ENCODE results near the gene ANKRD54.

GRCh38 chr22:37784649-37785535 lies 20.1 kb upstream of the H1-0 start:
CAGE:
- cytosol, long polyA minus RNA, result no peak
- cytosol, long polyA plus RNA, result no peak
- long polyA plus RNA, result no peak
- nucleus, long polyA minus RNA, result no peak
- nucleus, long polyA plus RNA, result no peak

CAGE:
- cytosol, long polyA minus RNA, result start-site peak on the minus strand at chr22:37844303-37844334, 18 reads
- cytosol, long polyA plus RNA, result no peak
- long polyA plus RNA, result no peak
- nucleus, long polyA minus RNA, result no peak
- nucleus, long polyA plus RNA, result no peak
Measured at GRCh38 chr22:37843525-37844547, at the start of gene ANKRD54. Gene ANKRD54 (minus strand): TSS chr22:37844334.

DNA sequence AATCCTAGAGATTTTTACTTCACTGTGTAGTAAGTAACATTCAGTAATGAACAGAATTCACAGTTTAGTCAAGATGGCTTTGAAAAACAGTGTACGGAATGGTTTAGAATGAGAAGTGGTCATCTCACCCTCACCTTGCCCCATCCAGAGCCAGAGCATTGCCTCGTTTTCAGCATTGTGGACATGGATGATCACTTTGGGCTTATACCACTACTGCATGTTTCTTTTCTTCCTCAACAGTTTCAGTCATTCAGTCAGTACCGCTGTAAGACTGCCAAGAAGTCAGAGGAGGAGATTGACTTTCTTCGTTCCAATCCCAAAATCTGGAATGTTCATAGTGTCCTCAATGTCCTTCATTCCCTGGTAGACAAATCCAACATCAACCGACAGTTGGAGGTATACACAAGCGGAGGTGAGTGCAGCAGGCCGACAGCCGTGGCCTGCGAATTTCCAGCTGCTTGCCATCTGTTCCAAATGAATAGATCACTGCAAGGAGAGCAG lies 20.8 kb downstream of the EIF3L start:
CAGE:
- cytosol, long polyA minus RNA, result no peak
- cytosol, long polyA plus RNA, result no peak
- long polyA plus RNA, result no peak
- nucleus, long polyA minus RNA, result no peak
- nucleus, long polyA plus RNA, result no peak

GRCh38 chr22:37904454-37905670 lies 1.2 kb upstream of the MICALL1 start:
CAGE:
- cytosol, long polyA minus RNA, result no peak
- cytosol, long polyA plus RNA, result no peak
- long polyA plus RNA, result no peak
- nucleus, long polyA minus RNA, result no peak
- nucleus, long polyA plus RNA, result no peak

GRCh38 chr22:37911232-37911637 lies 5.1 kb downstream of the MICALL1 start:
CAGE:
- cytosol, long polyA minus RNA, result no peak
- cytosol, long polyA plus RNA, result no peak
- long polyA plus RNA, result no peak
- nucleus, long polyA minus RNA, result no peak
- nucleus, long polyA plus RNA, result no peak

DNA sequence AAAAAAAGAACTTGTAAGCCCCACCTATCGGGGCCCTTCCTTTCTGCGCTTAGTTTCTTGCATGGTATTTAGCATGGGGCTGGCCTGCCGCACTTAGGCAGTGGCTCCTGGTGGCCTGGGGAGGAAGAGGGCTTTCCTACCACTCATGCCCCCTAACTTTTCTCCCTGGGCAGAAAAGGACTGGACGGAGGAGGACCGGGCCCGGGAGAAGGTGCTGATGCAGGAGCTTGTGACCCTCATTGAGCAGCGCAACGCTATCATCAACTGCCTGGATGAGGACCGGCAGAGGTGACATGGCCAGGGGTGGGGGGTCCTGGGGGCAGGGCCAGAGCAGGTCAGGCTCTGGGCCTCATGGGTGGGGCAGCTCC lies 16.5 kb downstream of the C22orf23 start:
CAGE:
- cytosol, long polyA minus RNA, result no peak
- cytosol, long polyA plus RNA, result no peak
- long polyA plus RNA, result no peak
- nucleus, long polyA minus RNA, result no peak
- nucleus, long polyA plus RNA, result no peak

CAGE:
- cytosol, long polyA minus RNA, result no peak
- cytosol, long polyA plus RNA, result no peak
- long polyA plus RNA, result no peak
- nucleus, long polyA minus RNA, result no peak
- nucleus, long polyA plus RNA, result no peak
Measured at GRCh38 chr22:37973871-37974313, 10.5 kb downstream of the SOX10 start.

CAGE:
- cytosol, long polyA minus RNA, result no peak
- cytosol, long polyA plus RNA, result no peak
- long polyA plus RNA, result no peak
- nucleus, long polyA minus RNA, result no peak
- nucleus, long polyA plus RNA, result no peak
Measured at GRCh38 chr22:38162191-38162567, 19.5 kb downstream of the PLA2G6 start.

GRCh38 chr22:38205847-38206349 lies 4.1 kb downstream of the MAFF start:
CAGE:
- cytosol, long polyA minus RNA, result no peak
- cytosol, long polyA plus RNA, result no peak
- long polyA plus RNA, result no peak
- nucleus, long polyA minus RNA, result no peak
- nucleus, long polyA plus RNA, result no peak

DNA sequence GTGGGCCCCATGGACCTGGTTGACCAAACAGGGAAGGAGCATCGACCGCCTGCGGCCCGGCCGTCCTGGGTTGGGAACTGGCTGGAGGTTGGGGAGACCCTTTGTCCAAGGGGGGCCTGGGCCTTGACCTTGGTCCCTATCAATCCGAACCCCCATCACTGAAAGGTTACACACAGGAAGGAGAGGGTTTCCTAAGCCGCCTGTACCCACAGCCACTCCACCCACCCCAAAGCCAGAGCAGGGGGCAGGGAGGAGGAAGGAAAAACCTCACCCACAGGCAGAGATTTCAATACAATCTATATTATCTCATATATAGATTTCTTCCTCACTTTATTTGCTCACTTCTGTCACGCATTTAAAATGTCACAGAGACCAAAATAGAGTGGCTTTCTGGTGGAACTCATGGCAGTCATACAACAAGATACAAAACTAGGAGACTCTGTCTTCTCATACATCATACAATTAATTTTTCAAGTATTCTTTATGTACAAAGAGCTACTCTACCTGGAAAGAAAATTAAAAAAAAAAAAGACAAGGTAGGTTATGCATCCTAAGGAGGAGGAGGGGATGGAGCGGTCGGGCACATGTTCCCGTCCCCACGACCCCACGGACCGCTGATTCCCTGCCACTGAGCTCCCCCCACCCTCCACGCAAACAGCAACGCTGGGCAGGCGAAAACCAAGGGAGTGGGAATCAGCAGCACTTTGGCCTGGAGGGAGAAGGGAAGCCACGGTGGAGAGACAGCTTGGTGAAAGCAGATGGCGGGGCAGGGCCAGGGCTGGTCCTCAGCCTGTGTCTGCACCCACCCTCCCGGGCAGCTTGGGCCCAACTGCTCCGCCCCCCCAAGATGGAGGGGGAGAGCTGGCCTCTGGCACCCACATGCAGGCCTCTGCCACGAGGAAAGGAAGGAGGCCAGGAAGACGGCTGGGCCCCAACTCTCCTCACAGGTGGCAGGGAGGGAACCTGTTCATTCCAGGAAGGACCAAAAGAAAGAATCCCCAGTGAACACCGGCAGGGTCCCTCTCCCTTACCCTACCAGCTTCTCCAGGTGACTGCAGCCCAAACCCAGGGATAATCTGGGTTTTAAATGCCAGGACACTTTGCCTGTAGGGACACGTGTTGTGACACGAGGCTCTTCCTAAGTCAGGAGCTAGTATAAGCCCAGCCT lies 17.6 kb downstream of the MAFF start:
CAGE:
- cytosol, long polyA minus RNA, result no peak
- cytosol, long polyA plus RNA, result no peak
- long polyA plus RNA, result no peak
- nucleus, long polyA minus RNA, result no peak
- nucleus, long polyA plus RNA, result no peak

CAGE:
- cytosol, long polyA minus RNA, result no peak
- cytosol, long polyA plus RNA, result no peak
- long polyA plus RNA, result no peak
- nucleus, long polyA minus RNA, result no peak
- nucleus, long polyA plus RNA, result no peak
Measured at GRCh38 chr22:38271820-38272877, 661 bp downstream of the TMEM184B start.

DNA sequence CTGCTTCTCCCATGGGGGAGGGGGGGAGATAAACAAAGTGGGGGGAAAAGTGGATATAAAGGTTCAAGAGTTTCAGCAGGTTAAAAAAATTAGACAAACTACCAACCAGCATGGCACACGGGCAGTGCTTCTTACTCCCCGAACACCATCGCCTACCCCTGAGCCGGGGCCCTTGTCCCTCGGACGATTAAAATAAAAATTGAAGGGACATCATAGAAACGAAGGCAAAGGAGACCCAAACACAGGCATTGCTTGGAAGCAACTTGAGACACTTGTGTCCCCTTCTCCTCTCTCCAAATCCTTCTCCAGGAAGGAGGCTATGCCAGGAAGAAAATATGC lies 1.2 kb downstream of the CSNK1E start:
CAGE:
- cytosol, long polyA minus RNA, result no peak
- cytosol, long polyA plus RNA, result no peak
- long polyA plus RNA, result no peak
- nucleus, long polyA minus RNA, result no peak
- nucleus, long polyA plus RNA, result no peak

DNA sequence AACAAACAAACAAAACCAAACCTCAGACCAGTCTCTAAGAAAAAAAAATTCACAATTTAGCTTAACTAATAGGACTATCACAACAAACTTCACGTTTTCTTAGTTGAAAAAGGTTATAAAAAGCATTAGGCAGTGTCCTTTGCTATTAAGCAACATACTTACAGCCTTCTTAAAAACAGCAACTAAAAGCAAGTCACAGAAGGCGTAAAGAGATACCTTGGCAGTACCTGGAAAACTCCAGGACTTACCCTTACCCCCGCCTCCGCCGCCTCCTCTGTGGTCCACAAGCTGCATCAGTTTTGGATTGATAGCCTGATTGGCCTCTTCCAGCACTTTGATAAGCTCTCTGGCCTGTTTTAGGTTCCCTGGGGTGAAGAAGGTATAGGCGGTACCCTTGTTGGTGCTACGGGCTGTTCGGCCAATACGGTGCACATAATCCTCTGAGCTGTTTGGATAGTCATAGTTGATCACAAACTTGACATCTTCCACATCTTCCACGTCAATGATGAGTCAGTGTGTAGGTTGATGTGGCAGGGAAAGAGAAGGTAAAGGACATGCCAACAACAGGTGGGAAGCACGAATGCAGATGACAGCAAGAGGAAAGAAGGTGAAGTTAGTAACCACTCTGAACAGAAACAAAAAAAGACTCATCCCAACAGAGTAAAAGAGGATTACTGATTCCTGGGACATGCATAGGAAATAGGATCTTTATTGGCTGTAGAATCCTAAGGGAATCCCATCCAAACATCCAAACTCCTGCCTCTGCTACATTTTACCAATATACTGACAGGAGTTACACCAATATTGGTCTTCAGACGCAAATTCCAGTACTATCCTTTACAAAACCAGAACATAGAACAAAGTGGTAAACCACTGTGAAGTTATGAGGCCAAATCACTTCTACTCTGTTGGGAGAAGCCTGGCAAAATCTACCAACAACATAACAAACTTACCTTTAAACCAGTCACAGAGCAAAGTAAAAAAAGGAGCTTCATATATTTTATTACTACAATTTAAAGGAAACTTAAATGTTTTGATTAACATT lies 18.2 kb downstream of the DDX17 start:
CAGE:
- cytosol, long polyA minus RNA, result no peak
- cytosol, long polyA plus RNA, result no peak
- long polyA plus RNA, result no peak
- nucleus, long polyA minus RNA, result no peak
- nucleus, long polyA plus RNA, result no peak

GRCh38 chr22:38489101-38490068 lies 16.7 kb downstream of the DDX17 start:
CAGE:
- cytosol, long polyA minus RNA, result no peak
- cytosol, long polyA plus RNA, result no peak
- long polyA plus RNA, result no peak
- nucleus, long polyA minus RNA, result no peak
- nucleus, long polyA plus RNA, result no peak

DNA sequence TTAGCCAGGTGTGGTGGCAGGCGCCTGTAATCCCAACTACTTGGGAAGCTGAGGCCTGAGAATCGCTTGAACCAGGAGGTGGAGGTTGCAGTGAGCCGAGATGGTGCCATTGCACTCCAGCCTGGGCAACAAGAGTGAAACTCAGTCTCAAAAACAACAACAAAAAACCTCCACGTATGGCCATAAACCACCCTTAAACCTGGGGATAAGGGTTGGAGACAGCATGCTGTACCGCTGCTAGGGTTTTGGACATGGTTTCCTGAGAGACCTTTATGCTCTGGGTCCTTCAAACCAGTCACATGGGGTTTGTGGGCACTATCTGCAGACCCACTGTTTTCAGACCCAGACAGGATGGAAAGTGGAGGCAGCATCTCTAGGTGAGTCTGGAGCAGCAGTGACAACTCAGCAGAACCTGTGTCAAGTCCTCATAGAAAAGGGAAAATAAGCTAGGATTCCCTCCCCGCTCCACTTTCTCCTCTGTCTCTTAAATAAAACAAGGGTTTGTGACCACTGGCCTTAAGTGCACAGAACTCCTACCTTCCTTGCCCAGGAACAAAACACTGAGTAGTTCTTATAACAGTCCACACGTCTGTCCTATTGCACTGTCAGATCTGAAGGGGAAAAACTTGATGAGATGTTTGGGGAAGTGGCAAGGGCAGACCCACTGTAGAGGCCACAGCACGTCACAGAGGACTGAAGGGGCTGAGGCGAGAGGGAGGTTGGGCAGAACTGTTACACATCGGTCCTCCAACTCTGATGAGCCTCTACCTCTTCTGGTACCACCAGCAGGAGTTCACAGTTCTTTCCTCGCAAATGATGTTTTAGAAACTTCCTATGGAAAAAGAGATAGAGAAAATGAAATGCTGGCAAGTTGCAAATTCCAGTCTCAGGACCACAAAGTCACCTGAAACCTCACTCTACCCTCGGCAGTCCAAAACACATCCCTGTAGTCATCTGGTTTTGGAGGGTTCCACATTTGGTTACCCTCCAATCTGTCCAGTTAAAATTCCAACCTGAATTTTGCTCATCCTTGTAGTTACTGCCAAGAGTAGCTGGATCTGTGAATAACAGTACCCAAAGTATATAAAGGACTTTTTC lies 5.8 kb downstream of the TOMM22 start:
CAGE:
- cytosol, long polyA minus RNA, result no peak
- cytosol, long polyA plus RNA, result no peak
- long polyA plus RNA, result no peak
- nucleus, long polyA minus RNA, result no peak
- nucleus, long polyA plus RNA, result no peak

CAGE:
- cytosol, long polyA minus RNA, result no peak
- cytosol, long polyA plus RNA, result no peak
- long polyA plus RNA, result no peak
- nucleus, long polyA minus RNA, result no peak
- nucleus, long polyA plus RNA, result no peak
Measured at GRCh38 chr22:38707157-38707800, 1.5 kb downstream of the GTPBP1 start.

DNA sequence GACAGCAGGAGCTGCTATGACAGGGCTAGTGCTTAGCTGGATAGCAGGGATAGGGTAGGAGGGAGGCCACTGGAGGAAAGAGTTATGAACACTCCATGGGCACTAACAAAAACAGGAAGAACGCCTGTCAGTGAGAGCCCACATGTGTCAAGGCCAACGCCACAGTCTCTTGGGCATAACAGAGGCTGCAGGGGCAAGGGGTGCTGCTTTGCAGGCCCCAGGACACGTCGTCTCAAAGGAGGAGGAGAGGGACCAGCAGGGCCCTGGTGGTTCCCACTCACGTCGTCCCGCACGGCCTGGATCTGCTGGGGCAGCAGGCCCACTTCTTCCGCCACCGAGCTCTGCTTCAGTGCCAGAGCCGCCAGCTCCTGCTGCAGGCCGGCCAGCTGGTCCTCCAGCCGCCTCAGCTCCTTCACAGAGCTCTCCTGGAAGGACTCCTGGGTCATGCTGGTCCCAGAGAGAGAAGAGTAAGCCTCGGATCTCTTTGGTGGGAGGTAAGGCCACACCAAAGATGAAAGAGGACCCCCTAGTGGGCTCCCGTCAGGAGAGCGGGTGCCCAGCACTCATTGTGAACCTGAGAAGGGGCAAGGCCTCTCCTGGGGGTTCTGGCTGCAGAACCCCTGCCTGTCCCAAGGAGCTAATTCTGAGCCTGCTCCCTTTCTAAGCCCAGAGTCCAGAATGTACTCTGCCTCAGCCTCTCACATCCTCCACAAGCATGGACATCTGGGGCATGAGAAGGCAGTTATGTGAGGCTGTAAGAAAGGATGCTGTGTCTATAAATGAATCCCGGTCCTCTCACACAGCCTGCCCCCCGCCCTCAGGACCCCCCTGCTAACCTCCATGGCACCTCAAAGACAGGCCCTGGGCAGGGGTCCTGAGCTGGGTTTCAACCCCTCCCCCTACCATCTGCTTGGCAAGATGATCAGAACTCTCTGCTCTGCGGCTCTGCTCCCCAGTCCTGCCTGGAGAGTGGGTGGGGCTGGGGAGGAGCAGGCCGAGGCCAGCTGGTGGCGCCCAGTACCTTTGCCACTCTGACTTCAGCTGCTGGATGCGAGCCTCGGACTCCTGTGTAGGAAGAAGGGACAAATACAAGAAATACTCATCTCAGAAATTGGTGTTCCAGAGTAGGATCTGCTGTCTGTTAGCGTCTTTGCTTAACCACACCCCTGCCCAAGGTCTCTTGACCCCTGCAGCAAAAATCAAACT lies 15.4 kb downstream of the SUN2 start:
CAGE:
- cytosol, long polyA minus RNA, result no peak
- cytosol, long polyA plus RNA, result no peak
- long polyA plus RNA, result no peak
- nucleus, long polyA minus RNA, result no peak
- nucleus, long polyA plus RNA, result no peak

CAGE:
- cytosol, long polyA minus RNA, result no peak
- cytosol, long polyA plus RNA, result no peak
- long polyA plus RNA, result no peak
- nucleus, long polyA minus RNA, result no peak
- nucleus, long polyA plus RNA, result no peak
Measured at GRCh38 chr22:38872562-38873261, 696 bp upstream of the CBX6 start.

DNA sequence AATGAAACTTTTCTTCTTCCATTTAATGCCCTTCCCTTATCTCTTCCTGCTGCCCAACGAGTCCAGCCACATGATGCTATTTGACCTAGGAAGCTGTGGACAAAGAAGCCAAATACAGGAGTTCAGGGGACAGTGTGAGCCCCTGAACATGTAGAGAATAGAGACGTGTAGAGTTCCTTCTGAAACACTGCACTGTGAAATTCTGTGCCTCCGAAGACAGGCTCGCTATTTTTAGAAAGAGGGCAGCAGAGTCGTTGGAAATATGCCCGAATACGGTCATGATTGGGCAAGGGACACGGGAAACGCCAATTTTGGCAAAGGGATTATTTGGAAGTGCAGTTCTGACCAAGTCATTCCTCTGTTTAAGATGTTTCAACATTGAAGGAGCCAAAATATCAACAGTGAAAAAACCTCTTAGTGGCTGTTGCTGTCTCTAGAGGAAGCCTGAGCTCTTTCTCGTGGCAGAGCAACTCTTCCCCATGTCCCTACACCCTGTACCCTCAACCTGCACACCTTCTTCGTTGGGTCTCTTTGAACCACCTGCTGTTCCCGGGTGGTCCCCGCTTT lies 9.4 kb upstream of the CBX6 start:
CAGE:
- cytosol, long polyA minus RNA, result no peak
- cytosol, long polyA plus RNA, result no peak
- long polyA plus RNA, result no peak
- nucleus, long polyA minus RNA, result no peak
- nucleus, long polyA plus RNA, result no peak

DNA sequence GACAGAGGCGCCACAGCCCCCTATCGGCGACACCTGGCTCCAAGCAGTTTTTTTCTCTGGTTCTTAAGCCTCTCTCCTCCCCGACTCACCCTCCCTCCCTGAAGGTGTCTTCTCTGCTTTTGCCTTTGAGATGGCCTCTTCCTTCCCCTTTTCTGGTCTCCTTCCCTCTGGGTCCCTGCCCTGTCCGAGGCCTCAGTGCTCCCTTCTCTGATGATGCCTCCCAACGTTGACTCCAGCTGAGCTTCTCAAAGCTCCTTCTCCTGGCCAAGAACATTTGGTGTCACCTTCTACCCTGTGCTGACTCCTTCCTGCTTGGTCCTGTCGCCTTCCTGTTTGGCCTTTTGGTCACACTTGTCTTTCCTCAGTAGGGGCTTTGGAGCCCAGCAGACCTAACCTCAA lies 14.1 kb upstream of the APOBEC3A start:
CAGE:
- cytosol, long polyA minus RNA, result no peak
- cytosol, long polyA plus RNA, result no peak
- long polyA plus RNA, result no peak
- nucleus, long polyA minus RNA, result no peak
- nucleus, long polyA plus RNA, result no peak